UCH-1 (cell line): Measurements from ENCODE around the genes FCRL3, CD1E, OR10R2, OR6K3, SLAMF8 and VSIG8.

DNA sequence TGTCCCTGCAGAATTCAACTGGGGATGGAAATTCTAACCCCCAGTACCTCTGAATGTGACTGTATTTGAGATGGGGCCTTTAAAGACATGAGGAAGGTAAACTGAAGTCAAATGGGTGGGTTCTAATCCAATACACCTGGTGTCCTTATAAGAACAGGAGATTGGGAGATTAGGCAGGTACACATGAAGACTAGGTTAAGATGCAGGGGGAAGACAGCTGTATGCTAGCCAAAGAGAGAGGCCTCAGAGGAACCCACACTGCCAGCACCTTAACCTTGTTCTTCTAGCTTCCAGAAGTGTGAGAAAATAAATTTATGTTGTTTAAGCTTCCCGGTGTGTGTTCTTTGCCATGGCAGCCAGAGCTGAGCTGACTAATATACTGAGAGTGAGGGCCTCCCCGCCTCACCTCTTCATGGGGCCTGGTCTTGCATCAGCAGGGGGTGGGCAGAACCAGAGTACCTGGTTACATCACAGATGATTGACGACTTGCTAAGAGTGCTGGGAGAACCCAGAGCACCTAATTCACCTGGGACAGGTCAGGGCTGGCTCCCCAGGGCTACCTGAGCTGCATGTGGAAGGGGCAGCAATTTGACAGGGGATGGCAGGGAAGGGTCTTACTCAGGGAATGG lies 60.3 kb upstream of the ETV3 start:
- RRBS = no CpG with 5 or more reads among the region's 3 CpGs

DNA sequence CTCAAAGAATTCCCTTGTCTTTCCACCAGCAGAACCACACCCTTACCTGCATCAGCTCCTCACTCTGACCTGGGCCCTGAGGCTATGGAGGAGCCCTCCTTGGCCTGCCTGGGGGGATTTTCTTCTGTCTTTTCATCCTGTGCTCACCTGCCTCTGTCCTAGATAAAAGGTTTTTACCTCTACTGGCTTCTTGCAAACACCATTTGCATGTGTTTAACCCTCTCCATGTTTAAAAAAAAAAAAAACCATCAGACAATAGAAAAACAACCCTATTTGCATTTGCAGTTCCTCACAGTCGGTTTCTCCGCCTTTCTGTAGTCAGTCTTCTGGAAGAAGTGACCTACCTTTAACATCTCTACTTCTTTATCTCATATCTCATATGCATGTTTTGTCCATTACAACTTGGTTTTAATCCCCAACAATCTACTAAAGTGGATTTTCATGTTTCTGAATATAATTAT lies 12.0 kb downstream of the FCRL5 start:
- RRBS = no CpG with 5 or more reads among the region's 2 CpGs

GRCh38 chr1:157700413-157701176 lies at the start of gene FCRL3:
TSS of gene FCRL3 (minus strand) at chr1:157700769.
- RRBS = no CpG with 5 or more reads among the region's 9 CpGs

GRCh38 chr1:158002478-158003600 lies 9.4 kb downstream of the KIRREL1 start:
- RRBS = no CpG with 5 or more reads among the region's 15 CpGs

DNA sequence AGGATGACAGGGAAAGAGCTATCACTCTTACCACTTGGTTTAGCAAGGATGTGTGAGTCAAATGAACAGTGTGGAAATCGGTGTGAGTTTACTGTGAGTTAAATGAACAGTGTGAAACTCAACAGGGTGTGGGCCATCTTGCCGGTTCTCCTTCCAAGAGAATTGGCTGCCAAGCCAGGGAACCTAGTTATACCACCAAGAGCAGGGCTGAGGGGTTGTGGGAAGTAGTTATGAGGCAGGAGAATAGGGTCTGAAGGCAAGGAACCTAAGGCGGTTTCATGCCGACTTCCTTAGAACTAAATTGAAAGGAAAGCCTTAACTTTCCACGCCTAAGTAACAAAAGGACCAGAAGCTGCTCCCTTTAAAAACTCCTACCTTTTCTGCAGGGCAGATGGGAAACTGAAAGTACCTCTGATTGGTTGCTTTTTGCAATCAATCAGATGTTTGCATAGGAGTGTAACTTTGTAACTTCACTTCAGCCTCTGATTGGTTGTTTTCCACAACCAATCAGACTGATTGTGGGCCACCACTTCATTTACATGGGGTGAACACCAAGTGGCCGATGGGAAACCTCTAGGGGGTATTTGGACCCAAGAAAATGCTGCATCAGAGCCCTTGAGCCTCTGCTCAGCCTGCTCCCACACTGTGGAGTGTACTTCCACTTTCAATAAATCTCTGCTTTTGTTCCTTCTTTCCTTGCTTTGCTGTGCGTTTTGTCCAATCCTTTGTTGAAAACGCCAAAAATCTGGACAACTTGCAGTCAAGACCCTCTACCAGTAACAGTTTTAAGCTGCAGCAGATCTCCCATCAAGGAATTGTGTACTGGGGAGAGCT lies 19.7 kb upstream of the SMIM42 start:
- RRBS = no CpG with 5 or more reads among the region's 8 CpGs

DNA sequence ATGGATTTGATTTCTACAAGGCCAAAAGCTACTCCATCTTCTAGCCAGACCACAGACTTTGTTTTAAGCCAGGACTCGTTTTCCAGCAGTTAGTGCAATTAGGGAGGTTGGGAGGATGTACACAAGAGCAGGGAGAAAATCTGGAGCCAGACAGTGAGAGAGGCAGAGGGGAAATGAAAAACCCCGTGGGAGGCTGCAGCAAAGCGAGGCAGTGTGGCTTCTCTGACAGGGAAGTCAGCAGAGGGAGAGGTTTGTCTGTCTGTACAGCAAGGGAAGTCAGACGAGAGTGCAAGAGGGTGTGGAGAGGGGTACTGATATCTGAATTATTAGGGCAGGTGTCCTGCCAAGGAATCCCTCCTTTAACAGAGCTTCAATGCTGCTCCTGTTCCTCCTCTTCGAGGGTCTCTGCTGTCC lies at the start of gene CD1E:
Gene CD1E (plus strand): TSS at position 279 of the 414 bp plus-strand sequence.
- RRBS = no CpG with 5 or more reads among the region's 5 CpGs

GRCh38 chr1:158472041-158472433 lies at the start of gene OR10R2:
TSS of gene OR10R2 (plus strand) at chr1:158472220.
- RRBS = no CpG with 5 or more reads among the region's 1 CpG

DNA sequence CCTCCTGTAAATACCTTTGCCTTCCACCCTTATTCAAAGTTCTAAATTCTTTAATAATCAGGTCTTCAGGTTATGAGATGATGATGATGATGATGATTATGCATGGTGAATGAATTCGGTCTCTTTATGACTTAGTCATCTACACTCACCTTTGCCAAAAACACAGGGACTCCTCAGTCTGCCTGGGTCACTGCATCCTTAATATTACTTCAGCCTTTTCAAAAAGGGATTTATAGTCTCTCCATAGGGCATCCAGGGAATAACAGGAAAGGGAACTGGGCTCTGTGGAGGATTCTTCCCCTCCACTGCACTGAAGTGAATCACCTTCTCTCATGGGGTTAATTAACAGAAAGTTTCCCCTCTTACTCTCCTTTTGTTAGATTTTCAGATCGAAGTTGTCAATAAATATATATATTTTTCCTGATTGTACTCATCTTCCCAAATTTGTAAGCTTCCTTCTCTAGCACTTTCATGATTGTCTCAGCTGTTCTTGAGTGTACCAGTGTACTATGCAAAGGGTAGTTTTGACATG lies at the start of gene OR6K3:
Gene OR6K3 (minus strand): TSS at position 187 of the 532 bp plus-strand sequence.
- RRBS = no CpG with 5 or more reads among the region's 2 CpGs

DNA sequence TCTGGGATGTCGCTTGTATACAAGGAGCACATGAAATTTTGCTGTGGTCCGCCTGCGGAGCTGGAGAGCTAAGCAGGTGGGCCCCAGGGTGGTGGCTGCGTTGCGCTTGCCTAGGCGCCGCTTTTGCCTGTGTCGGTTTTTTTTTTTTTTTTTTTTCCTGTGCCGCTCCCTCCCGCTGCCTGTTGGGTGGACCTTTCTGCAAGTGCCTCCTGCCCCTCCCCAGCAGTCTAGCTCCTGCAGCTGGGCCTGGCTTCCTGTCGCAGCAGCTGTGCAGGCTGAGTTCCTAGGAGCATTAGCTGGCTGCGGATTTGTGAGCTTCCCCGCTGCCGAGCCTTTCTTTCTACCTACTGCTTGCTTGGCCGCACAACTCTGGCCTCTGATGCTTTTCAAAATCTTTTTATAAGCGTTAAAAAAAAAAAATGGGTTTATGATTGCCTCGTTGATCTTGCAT lies 20.6 kb downstream of the PYHIN1 start:
- RRBS = no CpG with 5 or more reads among the region's 17 CpGs

DNA sequence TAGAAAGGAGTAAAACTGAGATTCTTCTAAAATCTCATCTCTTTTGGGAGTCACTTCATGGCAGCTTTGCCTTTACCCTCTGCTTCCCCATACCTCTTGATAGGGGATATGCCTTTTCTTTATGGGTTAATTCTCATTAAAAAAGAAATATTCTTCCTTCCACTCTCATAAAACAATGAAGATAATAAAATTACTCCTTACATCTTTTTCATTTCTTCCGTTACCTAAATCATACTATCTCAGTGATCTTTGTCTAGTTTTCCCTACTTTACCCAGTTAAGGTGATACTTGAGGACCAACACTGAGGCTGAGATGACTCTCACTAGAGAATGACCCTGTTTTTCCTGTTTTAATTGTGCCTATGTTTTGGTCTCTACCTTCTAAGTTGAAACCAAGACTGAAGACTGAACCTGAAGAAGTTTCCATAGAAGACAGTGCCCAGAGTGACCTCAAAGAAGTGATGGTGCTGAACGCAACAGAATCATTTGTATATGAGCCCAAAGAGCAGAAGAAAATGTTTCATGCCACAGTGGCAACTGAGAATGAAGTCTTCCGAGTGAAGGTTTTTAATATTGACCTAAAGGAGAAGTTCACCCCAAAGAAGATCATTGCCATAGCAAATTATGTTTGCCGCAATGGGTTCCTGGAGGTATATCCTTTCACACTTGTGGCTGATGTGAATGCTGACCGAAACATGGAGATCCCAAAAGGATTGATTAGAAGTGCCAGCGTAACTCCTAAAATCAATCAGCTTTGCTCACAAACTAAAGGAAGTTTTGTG lies 25.1 kb downstream of the AIM2 start:
- RRBS = no CpG with 5 or more reads among the region's 6 CpGs

GRCh38 chr1:159058403-159059223 lies 18.0 kb downstream of the AIM2 start:
- RRBS = no CpG with 5 or more reads among the region's 13 CpGs

GRCh38 chr1:159171221-159171541 lies 234 bp upstream of the CADM3 start:
- RRBS = no CpG with 5 or more reads among the region's 15 CpGs

GRCh38 chr1:159557128-159557578 lies 21.3 kb upstream of the OR10J5 start:
- RRBS = no CpG with 5 or more reads among the region's 4 CpGs

DNA sequence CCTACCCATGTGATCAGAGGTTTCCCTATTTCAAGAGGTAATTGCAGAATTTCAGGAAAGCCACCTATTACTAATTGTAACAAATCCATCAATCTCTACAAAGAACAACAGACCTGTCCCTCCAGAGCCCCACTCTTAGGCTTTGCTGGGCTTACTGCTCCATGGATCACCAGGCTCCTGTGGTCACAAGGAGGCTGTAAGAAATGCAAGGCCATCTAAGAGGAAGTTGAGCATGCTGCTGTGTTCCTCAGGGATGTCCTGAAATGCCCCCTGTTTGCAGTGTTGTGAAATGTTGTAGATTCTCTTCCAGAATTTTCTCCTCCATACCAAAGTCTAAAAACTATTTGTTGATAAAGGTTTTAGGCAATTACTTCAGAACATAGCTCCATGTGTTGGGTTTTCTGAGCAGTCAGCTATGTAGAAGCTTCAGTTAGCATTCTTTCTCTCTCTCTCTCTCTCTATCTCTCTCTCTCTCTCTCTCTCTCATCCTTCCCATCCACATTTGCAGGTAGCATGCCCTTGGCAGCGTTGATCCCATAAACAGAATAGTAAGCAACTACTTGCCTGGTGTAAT lies 24.3 kb upstream of the DUSP23 start:
- RRBS = no CpG with 5 or more reads among the region's 1 CpG

GRCh38 chr1:159826475-159827051 lies at the start of gene SLAMF8:
TSS of gene SLAMF8 (plus strand) at chr1:159826873.
- RRBS = no CpG with 5 or more reads among the region's 10 CpGs

- RRBS = no CpG with 5 or more reads among the region's 6 CpGs
Measured at GRCh38 chr1:159830117-159830667, 3.5 kb downstream of the SLAMF8 start.

DNA sequence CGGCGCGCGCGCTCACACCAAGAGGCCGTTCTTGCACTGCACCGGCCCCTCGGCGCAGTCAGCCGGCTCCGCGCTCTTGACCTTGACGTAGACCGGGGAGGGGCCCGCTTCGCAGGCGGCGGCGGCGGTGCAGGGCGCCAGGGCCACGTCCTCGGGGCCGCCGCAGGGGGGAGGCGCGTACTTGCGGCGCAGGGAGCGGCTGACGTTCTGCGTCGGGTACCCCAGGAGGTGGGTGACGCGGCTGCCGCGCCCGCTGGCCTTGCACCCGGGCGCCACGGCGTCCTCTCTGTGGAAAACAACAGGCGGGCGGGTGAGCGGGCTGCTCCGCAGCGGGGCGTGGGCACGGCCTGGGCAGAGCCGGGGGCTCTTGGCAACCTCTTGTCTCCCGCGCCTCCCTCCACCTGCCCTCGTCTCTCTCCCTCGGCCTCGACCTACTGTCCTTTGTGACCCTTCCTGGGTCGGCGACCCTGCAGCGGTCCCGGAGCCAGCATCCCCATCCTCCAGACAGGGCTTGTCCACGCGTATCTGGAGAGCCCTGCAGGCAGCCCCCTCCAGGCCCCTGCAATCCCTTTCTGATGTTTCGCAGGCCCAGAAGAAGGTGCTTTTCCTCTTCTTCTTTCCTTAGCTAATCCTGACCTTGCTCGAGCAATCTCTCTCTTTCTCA lies 7.6 kb downstream of the VSIG8 start:
- RRBS = 3% methylated on average over 16 of the region's 63 CpGs

DNA sequence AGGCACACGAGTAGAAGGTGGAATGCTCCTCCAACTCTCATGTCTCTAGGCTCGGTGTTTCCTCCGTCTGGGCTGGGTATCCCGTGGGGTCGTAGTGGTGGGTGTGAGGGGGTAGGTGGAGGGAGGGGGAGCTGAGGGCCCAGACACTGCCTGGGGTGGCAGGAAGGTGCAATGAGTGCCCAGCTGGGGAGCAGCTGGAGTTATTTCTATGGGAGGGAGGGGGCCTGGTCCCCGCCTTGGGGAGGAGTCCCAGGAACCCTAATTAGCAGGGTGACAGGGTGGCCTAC lies at the start of gene VSIG8:
Gene VSIG8 (minus strand): TSS at position 177 of the 287 bp plus-strand sequence.
- RRBS = no CpG with 5 or more reads among the region's 6 CpGs

GRCh38 chr1:159872850-159873318 lies 10.4 kb upstream of the VSIG8 start:
- RRBS = 70% methylated on average over 3 of the region's 15 CpGs

DNA sequence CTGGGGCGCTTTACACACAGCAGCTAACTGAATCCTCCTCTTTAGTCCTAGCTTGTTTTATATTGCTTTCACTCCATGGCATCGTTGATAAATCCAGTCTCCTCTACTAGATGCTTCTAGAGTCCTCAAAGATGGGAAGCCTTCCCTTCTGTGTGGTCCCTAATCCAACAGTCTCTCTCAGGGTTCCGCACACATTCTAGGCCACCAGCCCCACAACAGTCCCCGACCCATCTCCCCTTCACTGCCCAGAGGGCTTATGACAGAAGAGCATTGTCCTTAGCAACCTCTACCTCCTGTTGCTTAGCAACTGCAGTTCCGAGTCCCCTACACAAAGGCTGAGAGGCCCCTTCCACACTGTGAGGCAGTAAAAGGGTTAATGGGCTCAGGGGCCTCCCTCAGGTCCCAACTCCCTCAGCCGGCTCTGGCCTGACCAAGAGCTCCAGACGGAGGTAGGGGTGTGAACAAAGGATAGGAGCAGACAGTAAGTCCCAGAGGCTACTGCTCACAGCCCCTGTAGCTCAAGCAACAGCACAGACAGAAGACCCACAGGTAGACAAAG lies 4.3 kb downstream of the IGSF9 start:
- RRBS = no CpG with 5 or more reads among the region's 7 CpGs